HTR-8/SVneo (cell line): ENCODE measurements around a stretch of chr10.

- RRBS = no CpG with 5 or more reads among the region's 12 CpGs
These were observed 138.9 kb downstream of the CELF2 start for GRCh38 chr10:11156520-11156995.

DNA sequence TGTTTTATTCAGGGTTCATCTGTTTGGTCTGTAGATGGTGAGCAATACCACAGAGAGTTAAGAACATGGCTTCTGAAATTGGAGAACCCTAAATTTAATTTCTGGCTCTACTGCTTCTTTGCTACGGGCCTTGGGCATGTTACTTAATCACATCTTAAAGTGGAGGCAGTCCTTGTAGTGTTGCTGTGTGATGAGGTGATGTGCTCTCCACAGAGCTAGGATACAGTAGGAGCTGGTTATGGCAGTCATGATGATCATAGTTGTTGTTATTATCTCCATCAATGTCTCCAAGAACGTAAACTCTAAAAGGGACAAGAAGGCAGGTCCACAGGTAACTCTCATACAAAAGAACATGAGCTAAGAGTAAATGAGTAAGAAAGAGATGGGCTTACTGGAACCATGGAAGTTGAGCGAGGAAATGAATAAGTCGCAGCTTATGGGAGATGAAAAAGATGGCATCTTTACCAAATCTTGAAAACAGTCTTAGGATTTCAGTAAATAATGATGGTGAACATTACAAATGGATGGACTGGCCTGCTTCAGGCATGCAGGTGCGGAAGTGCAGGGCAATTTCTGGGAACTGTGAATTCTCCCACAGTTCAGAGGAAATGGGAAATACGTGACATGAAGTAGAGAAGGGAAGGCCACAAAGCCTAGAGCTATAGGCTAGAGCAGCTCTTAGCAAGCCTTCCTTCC is 151.4 kb downstream of the CELF2 start:
- RRBS = no CpG with 5 or more reads among the region's 6 CpGs

- RRBS = no CpG with 5 or more reads among the region's 6 CpGs
These were observed 215.9 kb downstream of the CELF2 start for GRCh38 chr10:11233493-11234126.

DNA sequence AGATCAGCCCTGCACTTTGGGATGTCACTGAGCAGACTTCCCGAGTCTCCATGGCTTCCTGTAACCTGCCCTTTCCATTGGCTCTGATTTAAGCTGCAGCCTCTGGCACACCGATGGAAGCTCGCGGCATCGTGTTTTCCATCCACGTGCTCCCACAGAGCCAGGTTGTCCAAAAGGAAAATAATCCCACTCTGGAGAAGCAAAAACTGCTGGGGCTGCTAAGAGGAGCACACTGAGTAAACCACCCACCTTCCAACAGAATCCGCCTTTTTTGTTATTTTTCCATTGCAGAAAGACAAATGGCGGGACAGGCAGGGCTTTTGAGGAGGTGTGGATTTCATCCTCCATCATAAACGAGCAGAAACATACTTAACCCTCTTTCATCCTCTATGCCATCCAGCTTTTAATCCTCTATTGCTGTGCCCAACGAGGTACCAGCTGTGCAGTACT is 235.0 kb downstream of the CELF2 start:
- RRBS = no CpG with 5 or more reads among the region's 10 CpGs

- RRBS = no CpG with 5 or more reads among the region's 6 CpGs
These were observed 209.7 kb downstream of the USP6NL start for GRCh38 chr10:11401726-11402129.

DNA sequence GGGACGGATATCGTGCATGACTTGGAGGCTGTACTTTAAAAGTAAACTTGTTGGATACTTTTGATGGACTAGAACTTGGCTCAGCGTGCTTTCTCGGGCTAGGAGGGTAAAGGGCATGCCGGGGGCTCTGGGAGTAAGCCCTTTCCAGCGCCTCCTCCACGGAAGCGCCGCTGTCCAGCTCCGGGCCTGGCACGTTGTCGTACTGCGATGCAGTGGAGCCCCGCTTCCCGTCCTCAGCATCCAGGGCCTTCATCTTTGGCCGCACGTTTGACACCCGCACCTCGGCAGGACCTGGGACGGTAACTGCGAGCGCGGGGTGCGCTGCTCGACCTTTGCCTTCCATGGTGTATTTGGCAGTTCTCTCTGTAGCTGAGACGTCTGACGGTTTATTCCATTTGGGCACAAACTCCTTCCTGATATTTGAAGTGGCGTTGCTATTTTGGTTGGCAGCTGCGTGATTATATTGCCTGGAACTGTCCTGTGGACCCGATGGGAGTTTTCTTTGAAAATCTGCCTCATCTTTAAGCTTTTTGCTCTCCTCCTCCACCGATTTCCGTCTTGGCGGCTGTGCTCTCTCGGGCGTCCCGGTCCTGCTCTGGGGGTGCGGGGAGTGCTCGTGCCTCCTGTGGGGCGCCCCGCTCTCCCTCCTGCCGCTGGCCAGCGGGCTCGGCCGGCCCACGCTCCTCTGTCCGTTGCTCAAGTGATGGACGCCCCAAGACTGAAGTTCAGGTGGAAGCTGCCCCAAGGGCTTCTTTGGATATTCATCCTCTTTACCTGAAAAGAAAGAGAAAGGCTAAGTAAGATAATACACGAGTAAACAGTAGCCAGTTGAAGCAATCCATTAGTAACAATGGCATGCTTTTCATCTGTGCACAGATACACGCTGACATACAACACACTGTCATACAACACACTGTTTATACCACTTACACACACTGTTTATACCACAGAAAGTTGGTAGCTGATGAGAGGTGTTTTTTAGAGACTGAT is 148.1 kb downstream of the USP6NL start:
- RRBS = 97% methylated on average over 6 of the region's 49 CpGs

DNA sequence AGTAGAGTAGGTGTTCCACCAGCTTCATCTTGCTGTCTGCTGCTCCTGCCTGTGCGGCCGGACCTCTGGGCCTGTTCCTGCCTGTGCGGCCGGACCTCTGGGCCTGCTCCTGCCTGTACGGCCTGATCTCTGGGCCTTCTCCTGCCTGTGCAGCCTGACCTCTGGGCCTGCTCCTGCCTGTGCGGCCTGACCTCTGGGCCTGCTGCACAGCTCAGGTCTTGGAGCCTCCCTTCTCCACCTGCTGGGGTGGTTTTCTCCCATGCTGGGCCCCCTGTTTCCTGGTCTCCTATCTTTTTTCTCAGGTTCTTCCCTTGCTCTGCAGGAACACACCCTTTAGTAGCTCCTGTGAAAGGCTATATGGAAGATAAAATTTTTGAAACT is 117.8 kb downstream of the USP6NL start:
- RRBS = no CpG with 5 or more reads among the region's 6 CpGs

DNA sequence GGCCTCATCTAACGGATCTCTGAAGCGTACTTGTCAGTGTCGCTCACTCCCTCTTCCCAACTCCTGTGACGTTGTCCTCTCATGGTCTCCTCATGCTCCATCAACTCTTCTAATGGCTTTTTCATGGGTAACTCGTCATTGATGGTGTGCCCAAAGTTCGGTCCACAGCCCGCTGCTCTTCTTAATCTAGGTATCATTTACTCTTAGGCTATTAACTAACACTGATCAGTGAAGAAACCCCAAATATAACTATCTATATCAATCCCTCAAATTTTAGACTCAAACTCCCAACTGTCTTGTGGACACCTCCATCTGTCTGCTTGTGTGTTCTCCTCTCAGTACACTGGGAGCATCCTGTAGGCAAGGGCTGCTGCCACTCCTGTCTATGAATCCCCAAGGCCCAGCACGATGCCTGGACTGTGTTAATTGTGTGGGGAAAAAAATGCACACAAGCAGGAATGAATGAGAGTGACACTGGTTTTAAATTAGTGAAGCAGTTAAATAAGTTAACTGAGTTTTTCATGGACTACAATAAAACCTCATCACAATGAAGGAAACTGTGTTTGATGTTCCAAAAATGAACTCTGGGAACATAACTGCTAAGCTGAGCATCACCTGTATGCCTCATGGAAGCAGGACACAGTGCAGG is 85.3 kb downstream of the USP6NL start:
- RRBS = no CpG with 5 or more reads among the region's 8 CpGs

DNA sequence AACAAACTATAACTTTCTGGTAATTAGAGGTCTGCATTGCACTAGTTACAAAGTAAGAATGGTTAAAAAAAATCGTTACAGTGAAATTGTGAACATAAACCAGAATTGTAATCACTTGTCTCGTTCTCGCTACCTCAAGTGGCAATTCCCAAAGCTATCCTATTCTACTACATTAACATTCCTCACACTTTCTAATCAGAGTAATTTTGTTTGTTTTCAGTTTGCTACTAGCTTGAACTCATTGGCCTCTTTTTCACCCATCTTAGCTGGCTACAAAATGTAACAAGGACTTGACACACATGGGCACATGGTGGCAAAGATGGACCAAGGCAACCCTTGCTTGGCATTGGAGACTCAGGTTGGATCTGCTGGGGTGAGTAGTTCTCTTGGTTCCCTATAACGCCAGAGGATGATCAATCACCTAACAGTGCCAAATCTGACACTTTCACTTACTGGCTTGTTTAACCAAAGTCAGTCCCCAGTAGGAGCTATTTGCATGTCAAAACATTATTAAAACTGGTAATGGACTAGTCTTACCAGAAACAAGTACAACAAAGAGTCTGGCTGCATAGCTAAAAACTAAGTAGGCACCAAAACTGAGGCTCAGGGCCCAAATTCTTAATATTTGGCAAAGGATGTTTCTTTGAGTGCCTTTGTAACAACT is 1.9 kb downstream of the USP6NL start:
- RRBS = no CpG with 5 or more reads among the region's 4 CpGs

DNA sequence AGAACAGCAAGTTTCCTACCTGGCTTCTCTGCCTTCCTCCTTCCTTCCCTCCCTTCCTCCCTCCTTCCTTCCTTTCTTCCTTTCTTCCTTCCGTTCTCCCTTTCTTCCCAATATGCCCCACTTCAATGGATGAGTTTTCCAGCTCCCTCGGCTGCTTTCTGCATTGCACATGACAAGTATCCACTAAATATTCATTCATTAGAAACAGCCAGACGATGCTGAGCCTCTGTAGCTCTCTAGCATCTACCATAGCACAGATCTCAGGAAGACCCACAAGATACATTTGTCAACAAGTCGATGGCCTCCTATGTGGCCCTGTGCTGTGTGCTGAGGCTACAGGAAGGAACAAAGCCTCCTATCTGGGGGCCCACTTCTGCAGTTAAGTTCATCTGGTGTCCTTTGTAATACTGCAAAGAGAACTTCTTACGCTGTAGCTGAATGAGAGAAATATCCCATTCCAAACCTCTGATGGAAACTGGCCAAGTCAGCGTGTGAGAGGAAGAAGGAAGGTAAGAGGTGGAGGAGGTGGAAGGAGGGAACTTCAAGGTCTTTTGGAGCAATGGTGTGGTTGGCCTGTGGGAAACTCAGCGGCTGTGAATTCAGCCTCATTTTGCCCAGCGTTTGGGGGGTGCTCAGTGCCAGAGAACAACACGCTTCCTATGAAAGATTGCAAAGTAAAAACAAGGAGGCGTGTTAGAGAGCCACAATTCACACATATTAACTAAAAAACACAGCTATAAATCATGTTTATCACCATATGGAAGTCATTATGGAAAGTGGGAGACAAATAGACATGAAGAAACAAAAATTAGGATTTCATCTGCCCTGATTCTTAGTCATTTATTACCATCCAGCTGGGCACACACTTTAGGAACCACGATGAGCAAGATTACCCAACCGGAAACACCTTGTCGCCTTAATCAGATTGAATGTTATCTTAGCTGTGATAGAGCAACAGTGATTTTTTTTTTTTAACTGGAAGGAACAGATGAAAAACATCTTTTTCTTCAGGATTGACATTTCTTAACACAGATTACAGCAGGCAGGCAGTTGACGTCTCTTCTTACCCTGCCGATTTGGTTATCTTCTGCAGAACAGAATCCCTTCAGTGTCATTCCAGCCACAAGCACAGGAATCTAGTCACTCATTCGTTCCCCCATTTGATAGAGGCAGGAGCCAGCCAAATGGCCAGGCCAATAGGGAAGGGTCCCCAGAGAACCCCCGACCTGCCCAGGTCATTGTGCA is 62.2 kb upstream of the USP6NL start:
- RRBS = no CpG with 5 or more reads among the region's 17 CpGs

DNA sequence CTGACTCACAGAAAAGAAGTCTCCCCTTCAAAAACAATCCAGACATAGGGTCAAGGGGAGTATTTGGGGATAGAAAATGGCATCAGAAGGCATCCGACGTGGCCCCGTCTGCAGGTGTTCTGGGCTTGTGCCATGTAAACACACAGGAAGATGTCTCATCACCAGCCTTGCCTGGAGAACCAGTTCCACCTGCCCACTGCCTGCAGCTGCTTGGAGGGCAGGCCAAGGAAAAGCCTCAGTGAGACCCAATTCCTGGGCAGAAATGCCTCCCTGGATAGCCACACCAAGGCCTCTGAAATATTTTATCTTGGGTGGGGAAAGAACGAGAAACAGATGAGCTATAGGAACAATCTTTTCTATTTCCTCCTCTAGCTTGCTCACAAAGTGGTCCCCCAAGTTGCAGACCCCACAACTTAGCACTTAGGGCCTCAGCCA is 54.4 kb upstream of the ECHDC3 start:
- RRBS = no CpG with 5 or more reads among the region's 4 CpGs

DNA sequence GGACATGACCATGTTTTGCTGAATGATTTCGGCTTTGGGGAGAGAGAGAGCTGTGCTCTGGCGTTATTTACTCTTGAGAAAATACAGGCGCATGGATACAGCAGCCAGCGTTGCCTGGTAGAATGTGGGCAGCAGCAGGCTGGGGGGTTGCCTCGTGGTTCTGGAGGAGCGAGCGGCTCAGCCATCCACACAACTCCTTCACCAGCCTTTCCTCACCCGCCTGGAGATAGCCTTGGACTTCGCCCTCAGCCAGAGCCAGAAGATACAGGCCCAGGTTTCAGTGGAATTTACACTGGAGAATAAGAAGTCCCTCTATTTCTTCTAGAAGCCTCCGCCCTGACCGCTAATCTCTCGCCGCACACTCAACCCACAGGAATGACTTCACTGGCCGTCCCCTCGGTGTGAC is 52.3 kb upstream of the ECHDC3 start:
- RRBS = no CpG with 5 or more reads among the region's 15 CpGs

- RRBS = no CpG with 5 or more reads among the region's 17 CpGs
These were observed 52.9 kb downstream of the PROSER2 start for GRCh38 chr10:11875729-11876747.

DNA sequence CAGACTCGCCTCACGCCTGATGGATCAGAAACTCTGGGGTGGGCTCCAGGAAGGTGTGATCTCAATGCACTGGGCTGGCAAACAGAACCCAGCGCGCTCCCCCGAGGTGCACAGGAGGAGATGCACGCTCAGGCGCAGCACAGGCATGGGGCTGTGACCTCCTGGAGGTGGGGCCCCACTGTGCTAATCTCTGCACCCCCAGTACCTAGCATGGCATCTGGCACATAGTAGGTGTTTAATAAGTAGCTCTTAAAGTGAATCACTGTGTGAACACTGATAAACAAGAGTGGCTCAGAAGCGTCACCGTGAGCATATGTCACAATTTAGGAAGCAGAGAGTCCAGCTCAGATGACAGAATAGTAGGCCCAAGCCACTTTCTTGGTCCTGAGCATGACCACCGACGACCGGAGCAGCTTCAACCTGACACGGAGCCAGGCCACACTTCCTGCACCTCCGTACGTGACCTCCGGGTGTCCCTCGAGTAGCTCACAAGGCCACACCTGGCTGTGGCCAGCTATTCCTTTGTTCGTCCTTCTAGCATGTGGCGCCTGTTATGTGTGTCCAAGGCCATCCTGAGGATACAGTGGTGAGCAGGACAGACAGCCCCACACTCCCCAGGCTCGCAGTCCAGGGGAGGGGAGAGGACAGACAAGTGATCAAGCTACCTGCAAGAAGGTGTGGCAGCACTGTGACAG is 58.1 kb downstream of the PROSER2 start:
- RRBS = 97% methylated on average over 5 of the region's 20 CpGs

- RRBS = no CpG with 5 or more reads among the region's 15 CpGs
These were observed 789 bp downstream of the SEC61A2 start for GRCh38 chr10:12130110-12130822.

- RRBS = no CpG with 5 or more reads among the region's 8 CpGs
These were observed 47.8 kb downstream of the CDC123 start for GRCh38 chr10:12243782-12244279.

DNA sequence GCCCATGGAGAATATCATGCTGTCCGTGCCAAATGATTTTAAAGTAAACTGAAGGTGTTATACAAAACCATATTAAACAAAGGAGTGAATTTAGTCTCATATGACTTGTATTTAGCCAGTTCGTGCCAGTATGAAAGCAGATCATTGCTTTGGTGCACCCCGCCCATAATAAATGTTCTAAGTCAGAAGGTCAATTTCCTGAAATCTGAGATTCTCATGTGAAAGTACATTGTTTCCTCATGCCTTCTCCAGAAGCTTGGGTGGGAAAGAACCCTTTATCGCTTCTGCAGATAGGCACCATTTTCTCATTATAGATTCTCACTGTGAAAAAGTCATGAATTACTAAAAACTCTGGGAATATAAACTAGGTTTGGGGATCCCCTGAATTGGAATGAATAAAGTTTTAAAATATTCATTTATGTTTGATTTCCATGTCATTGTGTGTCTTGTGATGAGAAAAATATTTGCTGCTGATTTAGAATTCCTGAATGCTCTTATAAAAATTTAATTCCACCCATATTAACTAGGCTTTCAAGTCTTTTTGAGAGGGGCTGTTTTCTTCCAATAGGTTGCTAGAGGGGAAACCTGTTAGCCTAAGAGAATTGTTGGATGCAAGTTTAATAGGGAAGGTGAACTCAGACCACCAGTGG is 106.6 kb downstream of the CAMK1D start:
- RRBS = no CpG with 5 or more reads among the region's 4 CpGs

DNA sequence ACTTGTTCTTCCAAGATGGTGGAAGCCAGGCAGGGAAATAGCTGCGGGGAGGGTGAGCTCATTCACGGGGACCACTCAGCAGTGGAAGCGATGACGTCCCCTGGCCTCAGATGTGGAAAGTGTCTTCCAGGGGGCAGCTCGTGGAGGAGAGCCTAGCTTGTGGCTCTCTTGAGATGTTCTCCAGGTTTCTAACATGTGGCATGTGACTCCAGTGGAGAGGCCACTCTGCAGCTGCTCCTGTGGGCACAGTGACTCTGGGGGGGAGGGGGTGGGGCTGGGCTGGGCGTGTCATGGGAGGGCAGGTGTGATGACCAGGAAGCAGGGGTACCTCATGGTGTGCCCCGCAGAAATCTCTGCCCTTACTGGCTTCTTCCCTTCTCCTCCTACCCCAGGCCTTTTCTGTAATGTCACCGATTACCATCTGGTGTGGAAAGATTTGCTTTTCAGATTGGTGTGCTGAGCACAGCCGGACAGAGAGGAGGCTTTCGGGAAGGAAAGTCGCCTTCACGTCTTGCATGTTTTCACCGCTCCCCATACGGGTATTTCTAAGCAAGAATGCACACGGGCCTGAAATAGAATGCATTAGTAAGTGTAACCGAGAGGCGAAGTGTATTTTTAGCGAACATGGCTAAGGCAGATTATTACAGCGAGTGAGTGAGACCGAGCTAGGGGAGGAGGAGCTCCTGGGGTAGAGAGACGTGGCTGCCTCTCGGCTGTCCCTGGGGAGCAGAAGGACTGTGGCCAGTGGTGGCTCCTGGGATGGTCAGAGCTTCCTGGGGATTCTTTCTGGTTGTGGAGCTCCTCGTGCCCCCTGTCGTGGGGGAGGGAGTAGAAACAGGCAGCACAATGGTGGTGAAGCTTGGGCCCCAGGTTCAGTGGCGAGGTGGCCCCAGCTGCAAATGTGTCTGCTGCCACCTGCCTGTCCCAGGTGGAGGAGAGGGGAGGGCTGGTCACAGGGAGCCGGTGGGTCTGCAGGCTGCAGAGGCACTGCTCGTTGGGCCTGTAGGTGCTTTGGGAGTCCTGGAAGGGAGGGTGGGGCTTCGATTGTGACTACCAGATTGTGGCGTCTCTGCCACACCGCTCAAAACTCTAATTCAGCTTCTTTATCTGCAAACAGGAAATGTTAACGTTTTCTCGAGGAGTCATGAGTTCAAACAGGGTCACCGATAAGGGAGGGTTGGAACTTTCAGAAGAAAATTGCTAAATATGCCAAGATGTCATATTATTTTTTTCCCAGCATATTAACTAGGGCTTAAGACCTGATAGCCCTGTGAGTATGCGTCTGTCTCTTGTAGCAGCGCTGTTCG is 135.7 kb downstream of the CAMK1D start:
- RRBS = no CpG with 5 or more reads among the region's 36 CpGs

DNA sequence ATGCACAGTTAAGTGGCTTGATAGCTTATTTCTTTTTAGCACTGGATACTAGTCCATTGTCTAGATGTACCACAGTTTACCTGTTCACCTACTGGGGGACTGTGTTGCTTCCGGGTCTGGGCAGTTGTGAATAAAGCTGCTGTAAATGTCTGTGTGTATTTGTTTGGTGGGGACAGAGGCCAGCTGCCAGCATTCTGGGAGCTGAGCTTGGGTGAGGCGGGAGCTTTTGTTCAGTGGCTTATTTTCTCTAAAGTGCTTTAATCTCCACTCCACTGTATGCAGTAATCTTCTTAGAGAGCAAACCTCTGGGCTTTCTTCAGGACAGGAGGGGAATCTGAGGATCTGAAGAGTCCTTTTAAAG is 279.6 kb downstream of the CAMK1D start:
- RRBS = no CpG with 5 or more reads among the region's 2 CpGs

GRCh38 chr10:12631627-12632274 is 282.4 kb downstream of the CAMK1D start:
- RRBS = no CpG with 5 or more reads among the region's 12 CpGs